Parietal lobe (tissue), 2 donors: Measurements from ENCODE around the gene MSMB.

GRCh38 chr10:44976738-44977649, 1.6 kb downstream of the DEPP1 start:
- RAMPAGE, long total RNA = no peak

GRCh38 chr10:45000011-45000626, 604 bp upstream of the ZNF22 start:
- RAMPAGE, long total RNA = no peak

- RAMPAGE, long total RNA = no peak
Observed at GRCh38 chr10:45004917-45005950, 4.5 kb downstream of the ZNF22 start.

GRCh38 chr10:45471380-45471886, 63.7 kb downstream of the MARCHF8 start:
- RAMPAGE, long total RNA = no peak

- RAMPAGE, long total RNA = no peak
Observed at GRCh38 chr10:45601126-45601451, 65.9 kb upstream of the MARCHF8 start.

- RAMPAGE, long total RNA = no peak
Observed at GRCh38 chr10:46045998-46046744, at the start of gene MSMB. Gene MSMB, minus strand, starts transcription at chr10:46046269.

GRCh38 chr10:46095463-46095914, 49.4 kb upstream of the MSMB start:
- RAMPAGE, long total RNA = no peak

DNA sequence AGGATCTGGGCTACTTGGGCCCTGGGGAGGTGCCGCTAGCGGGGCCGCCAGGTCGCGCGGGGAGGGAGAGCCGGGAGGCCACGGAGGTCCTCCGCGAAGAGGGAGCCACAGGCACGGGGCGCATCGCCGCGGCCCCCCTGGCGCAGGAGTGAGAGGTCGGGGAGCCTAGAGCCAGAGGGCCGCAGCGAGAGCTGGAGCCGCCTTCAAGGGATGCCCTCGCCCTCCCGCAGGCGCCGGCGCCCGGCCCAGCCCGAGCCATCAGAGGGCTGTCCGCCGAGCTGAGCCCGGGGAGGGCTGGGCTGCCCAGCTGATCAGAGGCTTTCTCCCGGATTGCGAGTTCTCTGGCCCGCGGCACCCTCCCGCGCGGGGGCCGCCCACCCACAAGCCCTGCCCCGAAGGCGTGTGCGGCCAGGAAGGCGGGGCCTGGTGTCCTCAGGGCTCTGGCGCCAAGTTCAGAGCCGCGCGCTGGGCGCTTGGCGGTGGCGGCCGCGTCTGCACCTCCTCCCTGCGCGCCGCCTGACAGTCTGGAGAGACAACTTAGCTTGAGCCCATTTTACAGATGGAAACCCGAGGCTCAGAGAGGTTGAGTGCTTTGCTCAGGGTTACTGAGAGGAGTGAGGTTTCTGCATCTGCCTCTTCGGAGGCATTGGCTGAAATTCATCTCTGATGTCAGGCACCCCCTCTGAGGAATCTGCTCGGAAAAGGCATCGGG, 3.9 kb upstream of the ANTXRL start:
- RAMPAGE, long total RNA = no peak

DNA sequence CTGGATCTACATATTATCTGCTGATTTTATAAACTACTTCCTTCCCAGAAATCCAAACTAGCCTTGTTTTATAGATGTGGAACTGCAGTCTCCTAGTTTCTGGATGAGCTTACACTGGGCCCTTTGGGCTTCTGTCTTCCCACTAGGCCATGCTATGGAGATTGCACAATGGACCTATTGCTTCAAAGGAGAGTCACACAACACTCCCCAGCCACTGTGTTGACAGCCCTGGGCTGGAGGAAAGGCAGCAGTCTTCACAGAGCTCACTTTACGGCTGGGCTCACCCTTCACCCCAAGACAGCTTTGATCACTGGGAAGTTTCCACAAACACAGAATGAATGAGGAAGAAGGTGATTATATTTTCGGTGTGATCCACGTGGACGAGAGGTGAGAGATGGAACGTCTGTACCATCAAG, 92.8 kb upstream of the GDF10 start:
- RAMPAGE, long total RNA = no peak

GRCh38 chr10:47461137-47461743, 22.7 kb downstream of the ANXA8 start:
- RAMPAGE, long total RNA = no peak

DNA sequence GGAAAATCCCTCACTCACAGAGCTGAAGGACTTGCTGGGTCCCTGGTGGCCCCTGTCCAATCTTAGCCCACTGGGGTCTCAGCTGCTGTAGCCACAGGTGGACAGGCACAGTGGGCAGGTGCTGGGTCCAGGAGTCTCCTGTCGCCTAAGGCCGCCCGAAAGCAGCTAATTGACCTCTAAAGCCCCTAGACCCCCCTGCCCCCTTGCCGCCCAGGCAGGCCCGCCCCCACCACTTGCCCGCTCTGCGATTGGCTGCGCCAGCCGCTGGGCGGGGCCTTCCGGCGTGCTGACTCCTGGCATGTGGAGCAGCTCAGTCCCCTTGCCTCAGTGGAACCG, 59.8 kb upstream of the AGAP9 start:
- RAMPAGE, long total RNA = no peak

DNA sequence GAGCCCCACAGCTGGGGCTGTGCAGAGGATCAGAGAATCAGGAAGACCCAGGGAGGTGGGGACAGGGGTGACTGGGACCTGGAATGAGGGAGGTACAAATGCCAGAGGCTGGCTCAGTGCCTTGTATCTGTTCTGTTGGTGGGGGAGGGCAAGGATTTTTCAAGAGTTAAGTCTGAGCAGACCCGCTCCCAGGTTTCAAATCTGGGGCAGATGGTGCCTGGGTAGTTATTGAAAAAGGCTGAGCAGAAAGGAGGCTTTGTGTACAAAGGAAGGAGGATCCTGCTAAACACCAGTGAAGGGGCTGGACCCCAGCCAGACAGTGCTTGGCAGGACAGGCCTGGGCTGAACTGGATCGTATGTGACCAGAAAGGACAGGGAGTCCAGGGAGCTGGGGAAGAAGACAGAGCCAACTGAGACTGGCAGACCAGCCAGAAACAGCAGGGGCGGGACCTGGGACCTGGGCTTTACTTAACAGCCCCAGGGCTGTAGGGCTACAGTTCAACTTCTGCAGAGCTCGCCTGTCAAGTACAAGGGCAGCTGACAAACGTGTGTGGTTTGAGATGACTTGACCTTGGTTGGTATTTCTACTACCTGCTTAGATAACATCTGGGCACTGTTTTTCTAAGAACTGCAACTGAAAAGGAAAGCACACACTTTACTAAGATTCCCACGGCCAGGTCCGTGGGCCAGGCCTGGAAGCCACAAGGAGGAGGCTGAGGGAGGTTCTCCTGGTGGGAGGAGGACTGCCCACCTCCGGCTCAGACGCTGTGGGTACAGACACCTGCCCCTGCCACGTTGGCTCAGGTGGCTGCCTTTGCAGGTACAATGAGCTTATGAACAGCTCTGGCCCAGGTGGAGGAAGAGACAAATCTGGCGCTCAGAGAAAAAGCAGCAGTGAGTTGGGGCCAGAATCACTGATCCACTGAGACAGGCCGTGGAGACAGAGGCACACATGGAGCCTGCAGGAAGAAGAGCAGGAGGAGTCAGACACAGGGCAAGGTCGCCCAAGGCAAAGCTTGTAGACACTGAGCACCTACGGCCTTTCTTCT, 13.4 kb upstream of the FRMPD2 start:
- RAMPAGE, long total RNA = no peak

- RAMPAGE, long total RNA = no peak
Observed at GRCh38 chr10:48435791-48436800, 129.6 kb downstream of the MAPK8 start.

DNA sequence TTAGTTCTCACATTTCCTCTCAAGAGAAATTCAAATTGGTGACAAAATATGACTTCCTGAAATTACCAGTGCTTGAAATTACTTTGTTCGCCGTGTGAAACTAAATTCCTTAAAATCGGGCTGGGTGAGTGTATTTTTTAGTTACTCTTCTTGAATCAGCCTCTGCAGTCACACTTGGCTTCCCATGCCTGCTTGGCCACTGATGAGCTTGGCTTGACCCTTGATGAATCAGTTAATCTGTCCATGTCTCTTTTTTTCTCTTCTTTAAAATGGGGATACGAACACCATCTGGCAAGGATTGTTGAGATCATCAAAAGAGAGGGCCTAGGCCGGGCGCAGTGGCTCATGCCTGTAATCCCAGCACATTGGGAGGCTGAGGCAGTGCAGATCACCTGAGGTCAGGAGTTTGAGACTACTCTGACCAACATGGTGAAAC, 19.0 kb upstream of the ARHGAP22 start:
- RAMPAGE, long total RNA = no peak

DNA sequence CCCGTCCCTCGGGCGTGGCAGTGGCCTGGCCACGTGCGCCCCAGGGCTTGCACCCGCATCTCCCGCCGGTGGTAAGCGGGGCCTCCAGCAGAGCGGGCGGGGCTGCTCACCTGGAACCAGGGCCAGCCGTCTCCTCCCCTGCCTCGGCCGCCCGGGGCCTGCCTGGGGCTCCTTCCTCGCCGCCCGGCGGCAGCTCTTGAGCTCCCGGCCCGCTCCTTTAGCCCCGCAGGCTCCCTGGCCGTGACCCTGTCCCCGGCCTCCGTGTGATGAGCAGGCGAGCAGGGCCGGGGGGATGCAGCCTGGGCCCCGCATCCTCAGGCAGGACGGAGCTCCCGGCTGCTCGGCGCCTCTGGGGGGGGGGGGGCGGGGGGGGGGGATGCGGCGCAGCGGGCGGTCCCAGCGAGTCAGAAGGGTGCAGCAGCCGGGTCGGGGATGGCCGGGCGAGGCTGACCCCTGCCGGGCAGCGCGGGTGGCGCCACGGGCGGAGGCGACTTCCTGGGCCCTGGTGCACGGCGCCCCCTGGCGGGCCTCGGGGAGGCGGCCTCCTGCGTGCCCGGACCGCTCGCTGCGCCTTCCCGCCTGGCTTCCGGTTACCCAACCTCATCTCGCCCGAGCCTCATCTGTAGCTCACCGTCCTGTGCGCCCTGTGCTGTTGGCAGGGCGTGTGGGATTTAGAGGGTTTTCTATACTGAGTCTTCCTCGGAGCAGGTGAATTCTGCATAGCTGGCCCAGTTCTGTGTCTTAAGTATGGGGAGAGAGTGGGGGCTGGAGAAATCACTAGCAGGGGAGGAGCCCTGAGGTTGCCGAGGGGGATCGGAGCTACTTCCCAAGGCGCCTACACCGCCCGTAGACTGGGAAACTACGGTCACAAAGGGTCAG, 28.5 kb upstream of the WDFY4 start:
- RAMPAGE, long total RNA = no peak

- RAMPAGE, long total RNA = no peak
Observed at GRCh38 chr10:48671395-48671861, 13.2 kb upstream of the WDFY4 start.

GRCh38 chr10:48934830-48935604, 4.6 kb downstream of the LRRC18 start:
- RAMPAGE, long total RNA = no peak

DNA sequence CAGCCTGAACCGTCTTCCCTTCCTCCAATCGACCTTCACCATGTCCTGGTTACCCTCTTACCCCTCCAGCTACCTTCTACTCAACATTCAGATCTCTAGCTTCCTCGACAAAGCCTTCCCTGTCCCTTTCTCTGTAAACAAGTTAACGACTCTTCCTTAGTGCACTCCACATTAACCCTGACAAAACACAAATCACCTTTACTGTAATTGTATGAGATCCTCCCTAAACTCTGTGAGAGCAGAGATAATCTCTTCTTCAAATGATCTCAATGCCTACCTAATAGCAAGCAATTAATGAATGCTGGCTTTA, 42.9 kb downstream of the ERCC6 start:
- RAMPAGE, long total RNA = no peak

DNA sequence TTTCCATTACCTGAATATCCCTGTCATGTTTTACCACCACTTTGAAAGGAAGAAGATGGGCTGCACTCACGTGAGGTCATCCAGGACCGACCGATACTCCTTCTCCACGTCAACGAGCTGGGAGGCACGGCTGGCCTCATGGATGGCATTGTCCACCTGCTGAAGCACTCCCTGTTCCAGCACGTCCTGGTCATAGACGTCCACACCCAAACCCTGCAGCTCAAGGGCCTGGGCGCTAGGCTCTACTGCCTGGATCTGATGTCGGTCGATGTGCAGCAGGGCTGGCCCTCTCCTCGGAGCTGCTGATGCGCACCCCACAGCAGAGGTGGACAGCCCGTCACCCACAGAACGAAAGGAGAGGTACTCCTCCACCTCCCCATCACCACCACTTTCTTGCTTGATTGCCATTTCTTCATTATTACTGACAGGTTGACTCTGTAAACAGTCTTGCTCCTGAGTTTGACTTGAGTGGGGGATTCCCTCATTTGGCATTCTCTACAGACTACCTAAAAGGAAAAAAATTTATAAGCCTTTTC, 6.4 kb downstream of the ERCC6 start:
- RAMPAGE, long total RNA = no peak

- RAMPAGE, long total RNA = no peak
Observed at GRCh38 chr10:49539396-49540249, 702 bp upstream of the ERCC6 start.